Aorta (tissue), 1 donor: ENCODE measurements around a stretch of chr5.

GRCh38 chr5:102795977-102796549 lies 41.0 kb downstream of the PAM start:
- PRO-cap: no peak

- PRO-cap: no peak
These were observed 52.7 kb downstream of the PAM start for GRCh38 chr5:102807656-102808298.

DNA sequence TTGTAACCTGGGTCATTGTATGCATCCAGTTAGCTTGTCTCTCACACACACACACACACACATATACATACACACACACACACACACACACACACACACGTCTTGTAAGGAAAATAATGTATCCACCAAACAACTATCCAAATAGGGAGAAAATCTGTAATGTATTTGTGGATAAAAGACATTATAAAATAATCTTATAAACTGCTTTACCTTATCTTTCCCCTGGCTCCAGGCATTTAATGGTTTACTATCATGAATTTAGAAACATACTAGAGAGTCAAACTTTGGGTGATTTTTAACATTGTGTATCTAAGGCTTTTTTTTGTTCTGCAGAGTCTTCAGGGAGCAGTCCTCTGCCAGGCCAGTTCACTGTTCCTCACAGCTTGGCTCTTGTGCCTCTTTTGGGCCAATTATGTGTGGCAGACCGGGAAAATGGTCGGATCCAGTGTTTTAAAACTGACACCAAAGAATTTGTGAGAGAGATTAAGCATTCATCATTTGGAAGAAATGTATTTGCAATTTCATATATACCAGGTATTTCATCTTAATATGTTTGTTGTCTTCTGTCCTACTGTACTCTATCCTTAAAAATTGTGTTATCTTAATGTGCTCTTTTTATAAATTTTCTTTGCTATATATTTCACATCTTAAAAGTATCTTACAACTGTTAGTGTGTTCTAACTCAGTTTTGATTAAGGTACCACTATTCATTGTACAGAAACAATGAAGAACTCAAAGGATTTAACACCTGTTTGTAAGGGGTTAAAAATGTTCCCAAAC lies 112.6 kb downstream of the GIN1 start:
- PRO-cap: no peak

DNA sequence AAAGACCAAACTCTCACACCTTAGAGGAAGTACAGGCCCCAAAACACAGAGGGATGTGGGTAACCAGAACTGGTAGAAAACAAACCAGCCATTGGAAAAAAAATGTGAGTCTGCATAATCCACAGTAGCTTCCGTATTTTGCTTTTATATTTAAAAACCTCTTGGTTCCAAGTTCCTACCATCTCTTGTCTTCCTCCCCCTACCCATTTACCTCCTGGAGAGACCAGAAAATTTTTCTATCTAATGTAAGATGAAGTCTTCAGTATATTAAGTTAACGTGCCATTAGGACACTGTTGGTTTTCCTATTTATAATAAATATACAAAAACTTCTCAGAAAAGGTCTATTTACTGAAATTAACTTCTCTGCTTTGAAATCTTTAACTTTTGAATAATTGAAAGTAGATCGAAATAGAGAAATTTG lies 8.3 kb downstream of the GIN1 start:
- PRO-cap: no peak

- PRO-cap: no peak
These were observed 611 bp downstream of the NUDT12 start for GRCh38 chr5:103562028-103562327.

DNA sequence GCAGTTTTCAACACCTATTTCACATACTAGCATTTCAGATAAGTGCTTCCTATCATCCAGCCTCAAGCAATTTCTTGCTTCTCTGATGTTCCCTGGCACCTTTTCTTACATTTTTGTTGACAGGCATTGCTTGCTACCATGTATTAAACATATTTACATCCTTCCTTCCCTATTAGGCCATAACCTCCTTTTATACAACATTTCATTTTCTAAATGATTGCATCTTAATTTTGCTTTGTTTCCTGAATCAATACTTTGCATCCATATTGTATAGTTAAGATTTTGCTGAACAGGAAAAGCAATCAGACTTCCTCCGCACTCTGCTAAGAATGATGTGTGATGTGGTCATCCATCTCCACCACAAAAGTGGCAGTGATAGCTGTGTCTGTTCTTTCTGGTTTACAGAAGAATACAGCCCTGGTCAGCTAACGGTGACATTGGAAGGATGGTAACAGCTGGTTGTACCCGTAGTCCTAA lies 1191.6 kb upstream of the NUDT12 start:
- PRO-cap: no peak

GRCh38 chr5:106508871-106509271 lies 1161.9 kb downstream of the EFNA5 start:
- PRO-cap: no peak

DNA sequence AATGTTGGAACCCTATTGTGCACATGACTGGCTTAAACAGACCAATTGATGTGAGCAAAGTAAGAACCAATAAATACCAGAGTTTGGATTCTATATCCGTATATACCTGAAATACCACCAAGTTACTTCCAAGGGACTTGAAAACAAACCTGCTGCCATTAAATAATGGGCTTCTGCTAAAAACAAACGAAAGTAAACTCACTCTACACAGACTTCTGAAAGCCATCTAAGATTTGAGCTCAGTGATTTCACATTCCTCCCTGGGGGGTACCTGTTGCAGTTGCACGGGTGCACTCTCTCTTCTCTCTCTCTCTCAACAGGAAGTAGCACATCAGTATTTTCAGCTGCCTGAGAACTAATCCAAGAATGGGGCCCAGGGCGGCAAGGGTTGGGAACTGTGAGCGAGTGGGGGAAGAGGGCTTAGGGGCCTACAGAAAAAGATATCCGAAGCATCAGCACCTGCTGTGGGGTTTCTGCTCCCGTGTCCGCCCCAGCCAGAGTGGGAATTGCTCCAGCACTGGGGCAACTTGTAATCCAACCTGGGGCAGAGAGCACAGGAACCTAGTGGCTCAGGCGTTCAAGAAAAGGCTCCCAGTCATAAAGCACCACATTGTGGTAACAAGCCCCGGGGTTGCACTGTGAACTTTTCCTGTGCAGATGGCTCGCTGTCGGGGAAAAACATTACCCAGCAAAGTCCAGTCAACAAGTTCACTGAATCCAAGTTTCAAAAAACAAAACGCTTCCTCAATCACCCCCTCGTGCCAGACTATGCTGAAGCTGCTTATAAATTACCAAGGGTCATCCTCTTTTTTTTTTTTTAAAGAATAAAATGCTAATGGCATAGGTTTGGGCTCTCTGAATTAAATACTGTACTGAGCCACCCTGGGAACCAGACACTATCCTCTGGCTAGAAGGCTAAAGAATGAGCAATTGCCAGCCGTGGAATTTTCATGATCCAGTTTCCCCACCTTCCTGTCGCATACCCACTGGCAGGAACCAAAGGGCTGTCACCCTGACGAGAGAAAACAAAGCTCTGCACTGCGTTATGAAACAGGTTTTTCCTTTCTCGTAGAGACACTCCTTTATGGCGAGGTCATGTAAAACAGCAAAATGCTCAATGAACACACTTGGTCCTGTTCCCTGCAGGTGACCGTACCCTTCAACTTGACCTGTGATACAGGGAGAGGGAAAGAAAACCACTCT lies 99.6 kb downstream of the EFNA5 start:
- PRO-cap: no peak

GRCh38 chr5:107904184-107904898 lies 233.6 kb upstream of the EFNA5 start:
- PRO-cap: no peak

- PRO-cap: no peak
These were observed 320.2 kb upstream of the EFNA5 start for GRCh38 chr5:107990693-107991673.

- PRO-cap: no peak
These were observed 19.2 kb upstream of the FER start for GRCh38 chr5:108728509-108728840.

- PRO-cap: no peak
These were observed 59.2 kb downstream of the PJA2 start for GRCh38 chr5:109350552-109350975.

GRCh38 chr5:109407905-109408350 lies 1.8 kb downstream of the PJA2 start:
- PRO-cap: no peak

DNA sequence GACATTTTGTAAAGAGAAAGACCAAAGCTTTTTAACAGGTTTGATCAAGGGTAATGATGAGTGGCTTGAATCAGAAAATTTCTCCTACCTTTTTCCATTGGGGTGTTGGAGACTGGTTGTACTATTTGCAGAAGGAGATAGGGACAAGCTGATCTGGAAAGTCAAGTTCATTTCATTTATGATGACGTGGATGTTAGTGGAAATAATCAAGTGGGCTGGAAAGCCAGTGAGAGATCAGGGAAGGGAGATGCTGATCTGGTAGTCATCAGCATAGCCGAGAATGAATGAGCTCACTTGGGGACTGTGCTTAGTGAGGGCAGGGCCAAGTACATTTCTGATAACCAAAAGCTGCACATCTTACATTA lies 12.0 kb downstream of the MAN2A1 start:
- PRO-cap: no peak

- PRO-cap: no peak
These were observed 262.0 kb downstream of the MAN2A1 start for GRCh38 chr5:109951657-109952172.

GRCh38 chr5:110105509-110105962 lies 415.8 kb downstream of the MAN2A1 start:
- PRO-cap: no peak

DNA sequence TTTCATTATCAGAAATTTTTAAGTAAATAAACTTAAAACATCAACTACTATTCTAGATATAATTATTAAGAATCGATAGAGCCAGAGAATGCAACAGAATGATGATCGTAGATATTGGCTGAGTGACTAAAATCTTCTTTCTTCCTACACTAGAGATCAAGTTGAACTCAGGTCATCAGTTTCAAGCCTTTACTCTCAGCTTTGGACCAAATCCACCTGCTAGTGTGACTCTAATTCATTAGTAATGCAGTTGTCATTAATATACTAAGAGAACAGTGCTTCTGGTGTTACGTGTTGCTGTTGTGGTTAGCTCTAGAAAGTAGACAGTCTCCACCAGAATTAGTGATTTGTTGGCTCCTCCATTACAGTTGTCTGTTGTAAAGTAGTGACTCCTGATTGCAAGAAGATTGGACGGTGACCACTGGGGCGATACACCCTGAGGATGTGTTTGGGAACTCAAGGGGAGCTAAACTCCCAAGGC lies 3.0 kb downstream of the CAMK4 start:
- PRO-cap: no peak

DNA sequence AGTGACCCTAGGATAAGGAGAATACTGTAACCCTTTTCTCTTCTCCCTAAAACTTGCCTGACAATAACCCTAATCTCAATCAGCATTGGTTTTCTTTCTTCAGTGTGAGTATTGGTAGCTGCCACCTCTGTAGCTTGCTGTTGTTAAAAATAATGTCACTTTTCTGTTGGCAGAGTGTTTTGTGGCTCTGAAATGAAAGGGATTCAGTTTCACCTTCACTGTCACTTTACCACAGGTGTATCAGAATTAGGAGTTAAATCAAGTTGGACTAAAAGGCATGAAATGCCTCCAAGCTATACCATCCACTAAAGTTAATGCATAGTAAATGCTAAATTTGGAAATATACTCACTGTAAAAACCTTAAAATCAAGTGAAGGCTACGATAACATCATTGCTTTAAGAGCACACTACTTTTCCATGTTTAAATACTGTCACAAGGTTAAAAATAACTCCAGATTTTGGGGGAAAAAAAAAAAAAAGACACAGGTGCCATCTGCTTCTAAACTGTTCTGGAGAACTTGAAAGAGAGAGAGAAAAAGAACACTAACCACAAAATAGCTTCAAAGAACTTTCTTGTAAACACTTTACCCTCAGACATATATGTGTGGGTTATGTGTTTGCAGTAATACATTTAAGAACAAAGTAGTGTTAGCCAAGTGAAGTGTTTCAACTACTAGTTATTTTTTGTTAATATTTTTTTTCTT lies 6.1 kb downstream of the CAMK4 start:
- PRO-cap: no peak

GRCh38 chr5:111252887-111253630 lies 28.9 kb downstream of the CAMK4 start:
- PRO-cap: no peak

DNA sequence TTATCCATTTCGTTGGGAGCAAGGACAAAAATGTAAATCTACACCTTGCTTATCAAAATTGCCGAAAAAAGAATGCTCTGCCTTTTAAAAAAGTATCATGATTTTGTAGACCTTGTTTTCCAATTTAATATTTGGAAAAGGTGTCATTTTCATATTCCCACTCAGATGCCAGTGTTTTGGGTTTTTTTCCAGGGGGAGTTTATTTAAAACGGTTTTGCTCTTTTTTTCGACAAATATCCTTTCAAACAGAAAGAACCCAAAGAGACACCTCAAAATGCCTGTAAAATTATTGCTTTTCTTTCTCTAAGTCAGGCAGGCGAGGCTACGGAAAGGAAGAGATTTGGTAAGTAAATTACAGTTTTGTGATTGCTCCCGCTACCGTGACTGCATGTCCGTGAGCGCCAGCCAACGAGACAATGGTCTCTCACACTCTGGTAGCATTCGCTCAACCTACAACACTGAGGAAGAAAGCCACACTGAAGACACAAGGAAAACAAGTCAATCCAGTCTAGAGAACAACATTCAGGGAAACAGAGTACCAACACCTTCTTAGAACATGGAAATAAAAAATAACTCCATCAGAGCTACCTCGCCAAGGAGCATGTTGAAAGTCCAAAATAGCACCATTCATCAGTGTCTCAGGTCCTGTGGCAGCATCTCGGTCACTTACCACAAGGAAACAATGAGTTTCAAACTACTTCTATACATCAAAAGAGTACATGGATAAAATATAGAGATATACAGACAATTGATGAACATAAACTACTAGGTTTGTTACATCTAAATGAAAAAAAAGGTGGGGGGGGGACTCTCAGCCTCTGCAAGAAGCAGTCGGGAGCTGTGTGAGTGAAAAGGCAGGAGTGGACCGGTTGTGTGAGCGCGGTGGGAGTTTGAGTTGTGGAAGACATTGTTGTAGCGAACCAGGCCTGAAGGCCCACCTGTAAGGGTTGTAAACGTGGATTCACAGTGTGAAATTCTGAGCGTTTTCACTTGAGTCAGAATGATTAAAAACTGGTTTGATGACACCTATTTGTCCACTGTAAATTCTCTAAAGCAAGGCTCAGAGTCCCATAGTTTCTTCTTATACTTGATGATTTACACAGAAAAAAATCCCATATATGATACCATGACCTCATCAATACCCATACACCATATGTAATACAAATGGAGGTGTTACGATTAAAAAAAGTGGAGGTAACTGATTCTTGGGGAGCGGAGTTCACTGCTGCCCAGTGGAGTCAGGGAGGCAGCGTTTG lies 26.8 kb downstream of the NREP start:
- PRO-cap: no peak